Measurements from ENCODE around the genes PAMR1 and FJX1.

DNA sequence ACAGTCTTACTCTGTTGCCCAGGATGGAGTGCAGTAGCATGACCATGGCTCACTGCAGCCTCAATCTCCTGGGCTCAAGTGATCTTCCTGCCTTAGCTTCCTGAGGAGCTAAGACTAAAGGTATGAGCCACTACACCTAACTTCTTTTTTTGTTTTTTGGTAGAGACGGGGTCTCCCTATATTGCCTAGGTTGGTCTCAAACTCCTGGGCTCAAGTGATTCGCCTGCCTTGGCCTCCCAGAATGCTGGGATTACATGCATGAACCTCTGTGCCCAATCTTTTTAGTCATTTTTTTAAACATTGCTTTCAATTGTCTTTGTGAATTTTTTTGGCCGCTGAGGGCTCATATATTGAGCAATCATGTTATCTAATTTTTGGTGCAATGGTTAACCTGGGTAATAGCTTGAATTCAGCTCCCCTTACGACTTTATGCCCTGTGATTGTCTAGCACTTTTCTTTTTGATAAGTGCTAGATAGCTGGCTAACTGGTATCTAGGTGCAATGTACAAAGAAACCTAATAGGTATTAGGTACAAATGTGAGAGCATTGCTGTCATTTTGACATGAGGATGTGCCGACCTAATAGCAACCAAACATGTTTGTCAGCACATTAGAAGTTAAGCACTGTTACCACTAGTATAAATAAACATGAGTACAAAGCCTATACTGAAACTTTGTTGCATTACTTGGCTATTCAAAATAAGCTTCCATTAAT lies 35.3 kb upstream of the CAT start:
- PRO-cap = no peak

GRCh38 chr11:34501381-34502060 lies 12.1 kb downstream of the ELF5 start:
- PRO-cap = no peak

GRCh38 chr11:34599576-34599988 lies 21.3 kb upstream of the EHF start:
- PRO-cap = no peak

DNA sequence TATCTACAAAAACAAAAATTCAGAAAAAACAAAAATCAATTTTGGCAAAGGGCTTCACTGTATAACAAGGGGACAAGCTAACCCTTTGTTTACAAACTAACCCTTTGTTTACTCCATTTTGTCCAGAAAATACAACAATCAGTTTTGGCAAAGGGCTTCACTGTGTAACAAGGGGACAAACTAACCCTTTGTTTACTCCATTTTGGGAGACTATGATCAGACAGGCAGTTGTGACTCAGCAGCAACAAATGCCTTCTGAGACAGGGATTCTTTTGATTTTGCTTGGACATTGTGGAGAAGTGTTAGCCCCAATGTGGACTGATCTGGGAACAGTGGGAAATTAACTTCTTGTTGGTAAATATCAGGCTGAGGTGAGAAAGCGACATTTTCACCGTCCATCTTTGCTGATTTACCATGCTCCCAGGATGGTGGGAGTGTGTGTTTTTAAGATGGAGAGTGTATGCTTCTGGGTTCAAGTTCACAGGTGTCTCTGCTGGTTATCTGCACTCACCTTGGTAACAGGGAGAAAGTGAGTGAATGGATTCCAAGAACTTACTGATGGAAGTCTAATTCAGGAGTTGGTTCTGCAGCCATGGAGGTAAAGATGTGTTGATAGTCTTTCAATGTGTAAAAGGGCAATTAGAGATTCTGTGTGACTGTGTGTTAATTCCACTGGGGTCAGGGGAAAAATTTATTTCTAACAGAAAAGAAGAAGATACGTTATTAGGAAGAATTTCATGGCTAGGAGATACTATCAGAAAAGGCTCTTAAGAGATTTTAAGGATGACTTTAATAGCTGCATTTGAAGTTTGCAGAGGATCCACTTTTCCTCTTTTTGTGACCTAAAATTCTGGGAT lies 1.2 kb downstream of the EHF start:
- PRO-cap = no peak

DNA sequence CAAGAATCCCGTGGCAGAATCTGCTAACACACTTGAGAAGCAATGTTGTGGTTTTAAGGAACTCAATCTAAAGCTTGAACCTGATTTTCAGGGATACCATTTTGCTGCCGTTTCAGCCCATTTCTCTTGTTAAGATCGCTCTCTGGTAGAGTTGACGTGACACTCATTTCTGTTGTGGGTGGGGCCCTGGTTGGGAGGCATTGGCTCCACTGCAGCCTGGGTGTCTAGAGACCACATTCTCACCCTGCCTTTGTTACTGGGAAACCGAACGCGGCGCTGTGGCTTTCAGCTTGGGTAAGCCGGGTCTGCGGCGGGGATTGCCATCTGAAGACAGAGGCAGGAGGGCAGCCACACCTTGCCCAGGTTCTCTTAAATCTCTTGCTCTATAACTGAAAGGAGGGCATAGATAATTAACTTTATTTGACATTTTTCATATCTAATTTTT lies 3.2 kb downstream of the EHF start:
- PRO-cap = no peak

DNA sequence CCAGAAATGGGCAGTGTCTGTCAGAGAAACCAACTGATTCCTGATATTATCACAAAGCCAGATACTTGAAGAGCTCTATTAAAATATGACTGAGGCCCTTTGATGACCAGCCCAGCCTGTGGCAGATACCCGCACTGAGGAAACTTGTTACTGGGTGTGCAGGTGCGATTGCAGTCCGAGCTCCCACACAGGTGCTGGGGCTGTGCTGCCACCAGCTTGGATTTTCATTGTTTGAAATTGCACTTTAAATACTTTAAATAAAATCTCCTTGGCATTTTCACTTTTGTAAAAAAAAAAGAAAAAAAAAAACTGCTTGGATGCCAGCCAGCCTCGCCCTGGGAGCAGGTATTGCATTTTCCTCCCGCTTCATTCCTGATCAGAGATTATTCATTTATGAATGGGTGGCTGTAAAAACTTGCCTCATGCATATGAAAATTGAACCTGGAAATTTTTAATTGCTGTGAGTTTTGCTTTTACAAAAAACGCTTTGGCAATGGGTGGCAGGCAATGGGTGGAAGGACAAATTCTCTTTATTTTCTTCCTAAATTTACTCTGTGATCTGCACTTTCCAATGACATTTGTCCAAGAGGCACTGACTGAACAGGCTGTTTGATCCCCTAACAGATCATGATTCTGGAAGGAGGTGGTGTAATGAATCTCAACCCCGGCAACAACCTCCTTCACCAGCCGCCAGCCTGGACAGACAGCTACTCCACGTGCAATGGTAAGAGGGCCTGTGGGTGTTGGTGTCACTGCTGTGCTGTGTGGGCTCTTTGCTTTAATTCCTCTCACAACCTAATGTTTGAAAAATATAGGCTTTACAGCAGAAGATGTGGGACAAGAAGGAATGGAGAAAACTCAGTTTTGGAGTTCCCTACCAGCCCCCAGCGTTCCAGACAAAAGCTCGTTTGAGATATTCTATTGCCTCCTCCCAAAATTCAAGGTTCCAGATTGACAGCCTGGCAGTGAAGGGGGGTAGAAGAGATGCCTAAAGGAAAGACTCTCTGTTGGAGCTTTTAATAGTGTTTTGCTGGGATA lies 21.4 kb downstream of the EHF start:
- PRO-cap = no peak

DNA sequence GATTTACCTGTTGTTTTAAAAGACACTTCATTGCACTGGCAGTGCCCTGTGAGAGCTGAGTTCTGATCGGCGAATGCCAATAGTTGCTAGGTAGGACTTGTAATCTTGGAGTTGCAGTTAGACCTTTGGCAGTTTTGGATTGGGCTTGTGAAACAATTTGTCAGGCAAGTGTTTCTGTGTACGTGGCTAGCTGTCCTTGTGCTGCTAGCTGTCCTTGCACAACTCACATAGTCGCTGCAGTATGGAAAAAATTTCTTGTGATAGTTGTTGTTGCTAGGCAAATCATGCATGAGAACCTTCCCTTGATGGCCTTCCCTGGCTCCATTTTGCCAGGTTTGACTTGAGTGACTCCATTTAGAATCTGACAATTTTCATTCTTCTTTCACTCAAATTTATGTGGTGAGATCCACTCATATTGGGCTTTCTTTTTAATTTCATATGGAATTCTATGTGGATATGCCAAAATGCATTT lies 140.7 kb downstream of the APIP start:
- PRO-cap = no peak

GRCh38 chr11:34825217-34826233 lies 90.7 kb downstream of the APIP start:
- PRO-cap = no peak

DNA sequence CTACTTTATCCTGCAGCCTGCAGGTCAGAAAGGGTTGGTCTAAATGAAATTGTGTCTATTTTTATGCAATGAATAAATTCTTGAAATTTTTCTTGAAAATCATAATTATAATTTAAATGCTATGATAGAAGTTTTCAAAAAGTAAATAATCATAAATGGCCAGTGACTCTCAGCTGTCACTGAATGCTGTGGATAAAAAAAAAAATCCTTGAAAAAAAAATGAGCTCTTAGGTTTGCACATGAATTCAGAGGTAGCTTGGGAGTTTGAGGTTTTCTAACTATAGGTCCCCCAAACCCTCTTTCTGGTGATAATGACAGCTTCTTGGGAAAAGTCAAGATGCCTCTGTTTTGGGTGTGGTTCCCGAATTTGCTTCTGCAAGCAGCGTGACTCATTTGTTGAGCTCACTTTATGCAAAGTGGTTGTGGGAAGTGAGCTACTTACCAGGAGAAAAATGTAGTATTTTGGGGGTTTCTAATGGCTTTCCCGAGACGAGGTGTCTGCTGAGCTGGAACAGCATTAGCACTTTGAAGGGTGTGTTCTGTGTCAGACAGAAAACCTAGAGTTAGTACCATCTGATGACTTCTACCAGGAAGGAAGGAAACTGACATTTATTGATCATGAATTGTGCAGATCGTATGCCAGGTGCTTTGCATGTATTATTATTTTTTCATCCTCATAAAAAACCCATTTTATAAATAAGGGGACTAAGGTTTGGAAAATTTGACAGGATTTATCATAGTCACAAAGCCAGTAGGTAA lies 109.1 kb upstream of the CD44 start:
- PRO-cap = no peak

- PRO-cap = no peak
These were observed 93.8 kb upstream of the CD44 start for GRCh38 chr11:35045042-35045764.

DNA sequence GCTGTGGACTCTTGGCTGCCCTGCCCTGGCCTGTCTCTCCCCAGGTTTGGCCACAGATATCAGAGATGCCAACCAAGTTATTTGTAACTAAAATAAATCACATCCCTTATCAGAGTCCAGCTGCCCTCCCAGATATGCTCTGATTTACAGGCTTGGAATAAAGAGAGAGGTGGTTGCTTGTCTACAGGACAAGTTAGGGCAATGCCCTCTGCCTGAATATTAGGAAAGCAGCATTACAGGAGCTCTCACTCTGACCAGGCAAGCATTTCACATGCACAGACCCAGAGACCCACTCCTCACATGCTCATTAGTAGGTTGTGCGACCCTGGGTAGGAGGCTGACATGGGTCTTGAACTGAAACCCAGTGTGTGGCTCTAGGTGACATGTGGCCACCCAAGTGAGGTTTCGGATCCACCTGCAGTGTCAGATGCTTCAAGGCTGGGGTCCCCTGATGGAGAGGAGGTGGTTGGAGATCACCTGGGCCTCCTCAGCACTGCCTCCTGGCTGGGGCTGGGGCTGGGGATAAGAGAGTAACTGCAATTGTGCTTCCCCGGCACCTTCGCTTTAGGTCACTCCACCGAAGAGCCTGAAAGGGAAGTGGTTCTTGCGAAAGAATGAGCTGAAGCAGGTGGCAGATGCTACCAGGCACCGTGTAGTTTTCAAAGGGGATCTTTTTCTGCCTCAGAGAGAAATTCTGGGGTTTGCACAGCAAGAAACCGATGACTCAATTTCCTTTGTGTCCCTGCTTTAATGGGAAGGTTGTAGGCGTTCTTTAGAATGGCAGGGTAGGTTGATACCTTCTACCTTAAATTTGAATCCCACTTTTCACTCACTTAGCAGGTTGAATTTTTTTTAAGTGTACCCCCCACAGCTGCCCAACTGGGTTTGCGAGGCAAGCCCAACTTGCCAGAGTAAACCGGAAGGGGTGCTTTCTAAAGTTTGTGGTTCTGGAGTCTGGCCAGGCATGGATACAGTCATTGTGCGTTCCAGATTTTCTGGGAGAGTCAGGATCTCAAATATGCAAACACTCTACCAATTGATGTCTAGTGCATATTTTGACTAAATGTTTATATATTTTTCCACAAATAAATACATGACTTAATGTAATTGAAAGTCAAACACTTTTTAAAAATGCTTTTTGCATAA lies 5.1 kb downstream of the CD44 start:
- PRO-cap = no peak

- PRO-cap = no peak
These were observed 6.3 kb downstream of the CD44 start for GRCh38 chr11:35145210-35145771.

DNA sequence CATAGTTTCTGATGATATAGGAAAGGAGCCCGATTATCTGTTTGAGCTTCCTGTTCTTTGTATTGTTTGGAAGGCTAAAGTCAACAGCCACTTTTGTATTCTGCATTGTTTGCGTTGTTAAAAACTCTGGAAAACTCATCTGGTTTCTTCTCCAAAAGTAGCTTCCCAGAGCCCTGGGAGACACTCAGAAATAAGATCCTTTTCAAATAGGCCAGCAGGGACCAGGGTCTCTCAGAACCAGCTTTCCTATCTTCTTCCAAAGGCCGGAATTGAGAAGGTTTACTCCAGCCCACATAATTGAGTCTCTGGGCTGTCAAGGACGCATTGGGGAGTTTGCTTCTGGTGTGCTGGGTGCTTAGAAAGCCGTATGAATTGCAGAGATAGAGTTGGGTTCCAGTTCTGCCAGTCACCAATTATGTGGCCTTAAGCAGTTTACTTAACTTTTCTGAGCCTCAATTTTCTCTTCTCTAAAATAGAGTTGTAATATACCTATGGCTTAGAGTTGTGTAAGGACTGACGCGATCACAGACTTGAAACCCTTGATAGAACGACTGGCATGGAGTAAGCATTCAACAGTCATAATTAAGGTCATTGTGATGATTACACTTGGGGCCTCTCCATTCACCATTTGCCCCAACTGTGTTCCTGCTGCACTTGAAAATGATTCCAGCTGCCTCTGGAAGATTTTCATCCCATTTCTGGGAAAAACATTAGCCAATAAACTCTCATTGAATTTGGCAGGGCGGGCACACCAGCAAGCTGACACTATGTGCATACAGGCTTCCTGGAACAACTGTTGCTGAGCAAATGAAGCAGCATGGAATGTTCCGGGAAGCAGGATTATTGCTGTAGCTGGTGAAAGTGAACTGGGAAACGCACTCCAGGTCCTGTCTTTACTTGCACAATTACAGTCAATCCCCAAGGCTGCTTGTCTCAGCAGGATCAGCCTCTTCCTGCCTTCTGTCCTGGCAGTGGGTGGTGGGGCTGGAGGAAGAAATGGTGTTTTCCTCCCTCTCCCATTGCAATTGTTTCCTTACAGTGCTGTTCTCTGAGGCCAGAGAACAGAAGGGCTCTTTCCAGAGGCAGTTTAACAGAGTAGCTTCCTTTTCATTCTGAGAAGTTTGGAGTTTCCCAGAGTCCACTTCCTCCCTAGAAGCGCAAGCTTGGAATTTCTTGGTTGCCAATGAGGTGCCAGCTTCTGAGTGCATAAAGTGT lies 19.4 kb downstream of the CD44 start:
- PRO-cap = no peak

- PRO-cap = no peak
These were observed 78.2 kb downstream of the CD44 start for GRCh38 chr11:35216936-35217790.

DNA sequence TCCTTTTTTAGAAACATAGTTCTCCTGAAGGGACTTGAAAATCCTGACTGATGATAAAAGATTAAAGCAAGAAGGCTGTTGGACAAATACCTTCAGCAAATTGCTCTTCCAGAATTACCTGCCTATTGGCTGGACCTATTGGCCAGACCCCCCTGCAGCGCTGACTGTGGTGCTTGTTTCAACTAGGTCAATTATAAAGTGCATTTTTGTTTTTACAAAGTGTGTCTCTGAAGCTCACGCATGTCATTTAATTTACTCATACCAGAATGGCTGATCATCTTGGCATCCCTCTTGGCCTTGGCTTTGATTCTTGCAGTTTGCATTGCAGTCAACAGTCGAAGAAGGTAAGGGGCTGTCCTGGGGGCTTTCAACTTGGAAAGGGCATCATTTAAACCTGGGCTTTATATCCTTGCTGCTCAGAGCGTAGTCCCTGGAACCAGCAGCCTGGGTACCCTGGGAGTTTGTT lies 82.5 kb downstream of the CD44 start:
- PRO-cap = no peak

- PRO-cap = no peak
These were observed 90.1 kb downstream of the CD44 start for GRCh38 chr11:35228994-35229600.

DNA sequence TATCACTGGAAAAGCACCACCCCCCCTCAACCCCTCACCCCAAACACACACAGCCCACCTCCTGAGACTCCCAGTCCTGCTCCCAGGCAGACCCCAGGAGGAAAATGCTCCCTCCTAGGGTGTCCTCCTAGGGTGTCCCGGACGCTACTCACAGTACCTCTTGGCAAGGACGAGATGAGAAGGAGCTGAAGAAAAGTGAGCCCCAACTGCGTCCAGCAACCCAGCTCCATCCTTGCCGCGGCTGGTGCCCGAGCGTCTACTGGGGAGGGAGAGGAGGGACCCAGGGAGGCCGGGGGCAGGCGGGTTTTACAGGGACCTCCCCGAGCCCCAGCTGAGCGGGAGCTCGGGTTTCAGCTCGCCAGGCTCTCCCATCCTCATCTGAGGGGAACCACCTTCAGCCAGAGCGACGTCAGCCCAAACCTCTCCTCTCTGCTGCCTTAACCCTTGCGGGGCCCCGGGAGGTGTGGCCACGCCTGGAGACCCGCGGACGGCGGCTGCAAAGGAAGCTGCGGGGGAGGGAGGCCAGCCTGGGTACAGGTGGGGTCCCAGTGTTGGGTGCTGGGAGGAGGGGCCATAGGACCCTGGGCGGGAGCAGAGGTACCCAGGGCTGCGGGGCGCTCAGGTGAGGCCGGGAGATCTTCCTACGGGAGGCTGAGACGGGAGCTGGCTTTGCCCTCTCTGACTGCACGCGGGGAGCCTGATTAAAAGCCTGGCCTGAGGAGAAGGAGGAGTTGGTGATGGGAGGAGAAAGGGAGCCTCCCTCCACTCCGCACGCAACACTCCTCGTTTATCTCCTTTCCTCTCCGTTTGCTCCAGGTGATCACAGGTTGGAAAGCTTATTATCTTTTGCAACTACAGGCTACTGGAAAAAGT lies at the start of gene PAMR1:
Gene PAMR1, minus strand, starts transcription at position 261 of the 873 bp plus-strand sequence.
- PRO-cap = unidirectional peak, minus-strand start at position 261 of the sequence

GRCh38 chr11:35617464-35618684 lies at the start of gene FJX1:
FJX1 (plus strand) TSS chr11:35618460.
- PRO-cap = bidirectional peak, plus-strand start at chr11:35618459, minus-strand start at chr11:35618250

GRCh38 chr11:35618685-35619508 lies 637 bp downstream of the FJX1 start:
- PRO-cap = no peak

GRCh38 chr11:35662946-35663820 lies 608 bp downstream of the TRIM44 start:
- PRO-cap = no peak